ENCODE results near the gene FSTL5.

- PRO-cap = no peak
- RAMPAGE, long total RNA = no peak
- RRBS = no CpG with 5 or more reads among the region's 11 CpGs
Measured at GRCh38 chr4:158805509-158806468, 37.0 kb downstream of the FNIP2 start.

GRCh38 chr4:158828942-158829678 lies 60.3 kb downstream of the FNIP2 start:
- PRO-cap = no peak
- RAMPAGE, long total RNA = no peak
- RRBS = no CpG with 5 or more reads among the region's 3 CpGs

- PRO-cap = no peak
- RAMPAGE, long total RNA = no peak
- RRBS = no CpG with 5 or more reads among the region's 24 CpGs
Measured at GRCh38 chr4:158867993-158869126, 99.5 kb downstream of the FNIP2 start.

DNA sequence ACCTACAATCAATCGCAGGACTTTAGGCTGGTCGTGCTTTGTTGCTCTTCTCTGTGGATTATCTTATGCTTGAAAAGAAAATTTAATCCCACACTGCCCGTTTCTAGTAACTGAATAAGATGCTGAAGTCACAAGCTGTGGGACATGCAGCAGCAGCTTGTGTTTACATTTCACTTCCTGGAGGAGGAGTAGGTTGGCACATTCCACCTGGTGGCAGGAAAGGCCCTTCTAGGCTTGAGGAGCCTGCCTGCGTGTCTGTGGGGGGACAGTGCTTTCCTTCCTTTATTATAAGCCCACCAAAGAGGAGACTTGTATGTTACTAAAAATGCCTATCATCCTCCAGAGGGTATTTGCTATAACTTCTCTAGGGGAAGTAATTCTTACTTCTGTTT lies 127.2 kb downstream of the FNIP2 start:
- PRO-cap = no peak
- RAMPAGE, long total RNA = no peak
- RRBS = no CpG with 5 or more reads among the region's 4 CpGs

DNA sequence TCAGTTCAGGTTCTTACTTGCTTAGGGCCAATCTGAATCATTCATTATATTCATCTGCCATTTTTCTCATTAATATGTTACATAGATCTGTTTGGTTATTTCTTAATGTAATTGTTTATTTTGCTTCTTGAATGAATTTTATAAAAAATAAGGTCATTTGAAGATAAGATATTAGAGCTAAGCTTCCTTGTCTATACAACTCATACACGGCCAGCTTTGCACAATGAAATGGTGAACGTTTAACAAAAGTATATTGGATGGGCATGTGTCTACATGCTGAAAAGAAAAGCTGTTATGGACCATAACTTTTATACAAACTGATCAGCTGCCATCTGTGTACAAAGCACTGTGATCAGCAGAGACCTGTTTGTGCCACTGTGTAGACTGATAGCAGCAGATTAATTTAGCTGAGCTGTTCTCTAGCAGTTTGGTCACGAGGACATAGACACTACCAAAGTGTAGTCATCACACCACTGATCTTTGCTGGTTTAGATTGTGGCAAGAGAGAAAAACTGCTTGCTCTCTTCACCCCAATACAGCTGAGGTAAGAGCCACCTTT lies 124.4 kb downstream of the RAPGEF2 start:
- PRO-cap = no peak
- RAMPAGE, long total RNA = no peak
- RRBS = no CpG with 5 or more reads among the region's 3 CpGs

GRCh38 chr4:159269089-159269562 lies 166.2 kb downstream of the RAPGEF2 start:
- PRO-cap = no peak
- RAMPAGE, long total RNA = no peak
- RRBS = no CpG with 5 or more reads among the region's 10 CpGs

DNA sequence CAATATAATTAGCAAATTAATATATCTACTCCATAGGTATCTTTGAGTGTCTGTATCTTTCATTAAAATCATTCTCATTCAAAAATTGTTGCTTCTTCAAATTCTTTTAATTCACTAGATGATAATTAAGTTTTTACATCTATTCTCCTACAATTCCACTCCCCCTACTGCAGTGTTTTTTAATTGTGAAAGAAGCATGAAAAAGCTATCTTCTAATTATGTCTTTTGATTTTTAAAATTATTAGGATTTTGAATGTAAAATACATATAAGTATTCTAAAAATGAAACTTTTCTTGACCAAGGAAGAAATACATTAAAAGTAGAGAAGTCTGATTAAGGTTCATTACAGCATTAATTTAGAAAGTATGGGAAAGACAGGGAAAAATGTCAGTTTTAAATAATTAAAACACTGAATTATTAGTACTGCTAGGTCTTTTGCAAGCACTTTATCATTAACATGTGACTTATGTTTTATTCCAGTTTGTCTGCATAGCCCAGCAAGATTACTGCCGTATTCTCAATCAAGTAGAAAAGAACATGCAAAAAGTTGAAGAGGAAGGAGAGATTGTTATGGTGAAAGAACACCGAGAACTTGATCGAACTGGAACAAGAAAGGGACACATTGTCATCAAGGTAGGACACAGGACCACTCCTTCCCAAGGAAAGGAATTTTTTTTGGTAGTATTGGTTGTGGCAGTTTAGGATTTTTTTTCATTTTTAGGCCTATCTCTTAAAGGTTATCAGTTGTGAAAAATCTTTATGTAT lies 226.7 kb downstream of the RAPGEF2 start:
- PRO-cap = no peak
- RAMPAGE, long total RNA = no peak
- RRBS = no CpG with 5 or more reads among the region's 3 CpGs

DNA sequence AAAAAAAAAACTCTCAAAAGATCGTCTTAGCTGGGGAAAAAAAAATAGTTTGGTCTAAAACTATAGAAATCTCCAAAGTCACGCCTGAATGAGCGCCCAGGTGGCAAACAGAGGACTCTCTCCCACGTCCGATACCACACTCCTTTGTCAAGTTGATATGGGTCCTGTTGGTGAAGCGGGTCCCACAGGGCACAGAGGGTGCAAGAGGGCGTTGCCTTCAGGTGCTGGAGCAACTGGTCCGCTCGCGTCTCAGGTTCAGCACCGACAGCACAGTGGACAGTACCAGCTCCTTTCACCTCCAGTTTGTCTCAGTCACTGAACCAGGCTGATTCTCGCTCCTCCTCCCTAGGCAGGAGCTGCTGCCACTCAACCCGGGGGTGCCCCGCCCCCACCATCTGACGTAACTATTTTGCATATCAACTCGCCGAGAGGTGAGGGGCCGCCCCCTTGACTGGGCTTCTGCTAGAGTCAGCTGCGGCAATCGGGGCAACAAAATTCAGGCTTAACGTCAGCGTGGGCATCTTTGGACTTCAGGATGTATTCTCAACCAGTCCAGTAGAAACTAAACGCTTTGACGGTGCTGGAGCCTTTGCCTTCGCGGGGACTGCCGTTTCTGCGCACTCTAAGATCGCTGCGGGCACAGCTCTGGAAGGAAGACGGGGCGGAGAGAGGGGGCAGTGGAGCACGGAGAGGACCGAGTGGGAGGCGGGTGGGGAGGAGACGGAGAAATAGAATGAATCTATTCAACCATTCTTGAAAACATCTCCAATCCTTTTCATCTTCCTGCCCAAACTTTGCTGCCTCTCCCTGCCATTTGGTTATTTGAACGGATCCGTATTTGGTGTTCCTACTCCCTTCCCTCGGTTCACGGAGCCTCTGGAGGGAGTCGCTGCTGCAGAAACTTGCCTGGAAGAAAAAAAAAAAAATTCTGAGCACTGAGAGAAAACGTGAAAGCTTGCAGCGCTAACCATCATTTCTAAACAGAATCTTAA lies at the start of gene FSTL5:
FSTL5 (minus strand) TSS at position 317 of the 992 bp plus-strand sequence.
- PRO-cap = no peak
- RAMPAGE, long total RNA = no peak
- RRBS = no CpG with 5 or more reads among the region's 43 CpGs

- PRO-cap = no peak
- RAMPAGE, long total RNA = no peak
- RRBS = no CpG with 5 or more reads among the region's 6 CpGs
Measured at GRCh38 chr4:163543208-163543687, 48.8 kb downstream of the TMA16 start.

GRCh38 chr4:163598114-163598422 lies 103.6 kb downstream of the TMA16 start:
- PRO-cap = no peak
- RAMPAGE, long total RNA = no peak
- RRBS = no CpG with 5 or more reads among the region's 4 CpGs

DNA sequence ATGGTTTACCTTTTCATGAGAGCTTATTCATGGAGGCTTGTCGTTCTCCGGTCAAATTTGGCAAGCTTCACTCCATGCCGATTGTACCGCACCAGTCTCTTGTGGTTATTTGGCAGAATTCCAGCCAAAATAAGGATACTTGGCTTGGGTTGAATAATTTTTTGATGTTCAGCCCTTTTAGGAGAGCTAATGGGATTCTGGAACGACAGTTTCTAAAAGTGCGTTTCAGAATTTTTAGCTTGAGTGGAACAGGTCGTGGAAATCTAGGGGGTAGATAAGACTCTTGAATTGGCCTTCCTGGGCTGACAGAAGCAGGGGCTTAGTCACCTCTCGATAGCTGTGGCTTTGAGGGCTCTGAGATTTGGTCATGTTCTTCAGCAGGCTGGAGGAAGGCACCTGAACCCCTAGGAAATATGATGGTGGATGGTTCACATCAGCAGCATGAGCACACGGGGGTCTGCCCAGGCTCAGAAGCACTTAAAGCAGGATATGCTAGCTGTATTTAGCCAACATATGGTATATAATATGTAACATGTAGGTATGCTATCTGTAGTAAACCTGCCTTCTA lies 1.5 kb downstream of the KLHL2 start:
- PRO-cap = no peak
- RAMPAGE, long total RNA = no peak
- RRBS = no CpG with 5 or more reads among the region's 9 CpGs

DNA sequence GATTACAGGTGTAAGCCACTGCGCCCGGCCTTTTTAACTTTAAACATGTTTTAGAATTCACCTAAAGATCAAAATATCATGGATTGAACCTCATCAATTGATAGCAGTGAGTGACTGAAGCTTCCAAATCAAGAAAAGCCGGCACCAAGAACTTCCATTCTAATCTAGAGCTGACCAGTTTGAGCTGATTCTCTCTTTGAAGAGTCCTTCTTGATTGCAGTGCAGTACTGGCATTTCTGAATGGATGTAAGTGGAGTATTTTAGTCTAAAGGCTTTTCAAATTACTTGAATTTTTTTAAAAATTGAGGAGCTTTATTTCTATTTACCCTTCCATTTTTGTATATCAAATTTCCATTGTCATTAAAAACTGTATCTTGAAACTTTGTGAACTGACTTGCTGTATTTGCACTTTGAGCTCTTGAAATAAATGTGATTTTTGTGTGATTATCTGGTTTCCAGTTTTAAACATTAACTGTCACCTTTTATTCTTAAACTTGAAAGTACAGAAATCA lies 15.2 kb downstream of the MSMO1 start:
- PRO-cap = no peak
- RAMPAGE, long total RNA = no peak
- RRBS = no CpG with 5 or more reads among the region's 3 CpGs

DNA sequence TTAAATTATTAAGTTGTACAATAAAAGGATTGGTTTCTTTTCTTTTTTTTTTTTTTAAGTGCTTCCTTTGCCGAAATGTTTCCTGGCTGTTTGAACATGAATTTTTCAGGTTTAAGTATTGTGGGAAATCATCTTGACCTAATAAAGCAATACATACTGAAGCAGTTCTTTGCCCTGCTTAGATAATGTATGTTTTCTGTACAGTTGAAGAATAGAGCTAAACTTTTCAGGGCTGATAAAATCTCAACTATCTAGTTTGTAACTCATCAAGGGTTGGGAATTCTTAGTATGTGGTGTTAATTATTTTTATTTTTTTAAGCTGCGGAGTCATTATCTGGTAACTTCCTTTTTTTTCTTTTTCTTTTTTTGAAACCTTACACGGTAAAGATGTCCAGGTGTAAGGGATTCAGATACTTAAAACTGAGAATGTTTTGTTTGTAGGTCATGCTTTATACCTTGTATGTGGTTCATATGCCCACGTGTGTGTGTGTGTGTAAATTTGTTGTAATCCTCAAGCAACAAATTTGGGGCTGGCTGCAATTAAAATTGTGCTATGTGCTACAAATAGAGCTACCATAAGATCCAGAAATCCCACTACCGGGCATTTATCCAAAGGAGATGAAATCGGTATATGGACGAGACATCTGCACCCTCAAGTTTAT lies 15.8 kb downstream of the MSMO1 start:
- PRO-cap = no peak
- RAMPAGE, long total RNA = no peak
- RRBS = no CpG with 5 or more reads among the region's 7 CpGs

DNA sequence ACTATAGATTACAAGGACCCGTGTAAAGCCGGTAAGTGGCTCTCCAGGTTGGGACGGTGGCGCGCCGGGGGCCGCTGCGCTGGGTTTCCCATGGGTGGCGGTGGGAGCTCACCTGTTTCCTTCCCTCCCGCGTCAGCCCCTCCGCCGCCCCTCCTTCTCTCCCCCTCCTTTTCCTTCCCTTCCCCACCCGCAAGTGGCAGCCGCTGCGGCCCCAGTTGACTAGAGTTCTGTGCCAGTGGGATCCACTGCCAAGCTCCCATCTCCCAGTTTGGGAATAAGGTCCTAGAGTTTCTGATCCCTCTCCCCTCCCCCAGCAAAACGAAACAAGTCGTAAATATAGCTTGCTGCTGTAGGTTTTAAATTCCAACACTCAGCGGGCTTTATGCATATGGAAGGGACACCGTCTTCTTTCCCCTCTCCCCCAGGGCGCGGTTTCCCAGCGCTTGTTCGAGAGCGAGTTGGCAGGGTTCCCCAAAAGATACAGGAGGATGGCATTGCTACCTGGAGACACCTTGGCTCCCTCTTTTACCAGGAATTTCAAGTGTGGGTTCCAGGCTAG lies 1.1 kb downstream of the TLL1 start:
- PRO-cap = no peak
- RAMPAGE, long total RNA = no peak
- RRBS = no CpG with 5 or more reads among the region's 25 CpGs

- PRO-cap = no peak
- RAMPAGE, long total RNA = no peak
- RRBS = 4% methylated on average over 10 of the region's 41 CpGs
Measured at GRCh38 chr4:165874602-165875236, 1.7 kb downstream of the TLL1 start.

- PRO-cap = no peak
- RAMPAGE, long total RNA = no peak
- RRBS = 34% methylated on average over 1 of the region's 6 CpGs
Measured at GRCh38 chr4:167897123-167897561, 195.2 kb upstream of the ANXA10 start.

- PRO-cap = no peak
- RAMPAGE, long total RNA = no peak
- RRBS = no CpG with 5 or more reads among the region's 5 CpGs
Measured at GRCh38 chr4:168540906-168541426, 44.1 kb downstream of the PALLD start.

GRCh38 chr4:168605374-168605913 lies 108.6 kb downstream of the PALLD start:
- PRO-cap = no peak
- RAMPAGE, long total RNA = no peak
- RRBS = no CpG with 5 or more reads among the region's 4 CpGs

- PRO-cap = no peak
- RAMPAGE, long total RNA = no peak
- RRBS = no CpG with 5 or more reads among the region's 14 CpGs
Measured at GRCh38 chr4:168634102-168634845, 137.4 kb downstream of the PALLD start.

- PRO-cap = no peak
- RAMPAGE, long total RNA = no peak
- RRBS = no CpG with 5 or more reads among the region's 8 CpGs
Measured at GRCh38 chr4:168769127-168769914, 240.7 kb downstream of the CBR4 start.

All from lung (tissue), 4 donors.